SK-MEL-5 (cell line): ENCODE data around the gene SCGB1A1.

RAMPAGE:
- cytosol, long total RNA: no peak
- long total RNA: no peak
- nucleus, long total RNA: no peak
These were observed 13.6 kb upstream of the SYT7 start for GRCh38 chr11:61594360-61594919.

RAMPAGE:
- cytosol, long total RNA: no peak
- long total RNA: no peak
- nucleus, long total RNA: no peak
These were observed 15.0 kb downstream of the DAGLA start for GRCh38 chr11:61694989-61695850.

RAMPAGE:
- cytosol, long total RNA: no peak
- long total RNA: no peak
- nucleus, long total RNA: no peak
These were observed 5.1 kb downstream of the MYRF start for GRCh38 chr11:61757401-61757985.

DNA sequence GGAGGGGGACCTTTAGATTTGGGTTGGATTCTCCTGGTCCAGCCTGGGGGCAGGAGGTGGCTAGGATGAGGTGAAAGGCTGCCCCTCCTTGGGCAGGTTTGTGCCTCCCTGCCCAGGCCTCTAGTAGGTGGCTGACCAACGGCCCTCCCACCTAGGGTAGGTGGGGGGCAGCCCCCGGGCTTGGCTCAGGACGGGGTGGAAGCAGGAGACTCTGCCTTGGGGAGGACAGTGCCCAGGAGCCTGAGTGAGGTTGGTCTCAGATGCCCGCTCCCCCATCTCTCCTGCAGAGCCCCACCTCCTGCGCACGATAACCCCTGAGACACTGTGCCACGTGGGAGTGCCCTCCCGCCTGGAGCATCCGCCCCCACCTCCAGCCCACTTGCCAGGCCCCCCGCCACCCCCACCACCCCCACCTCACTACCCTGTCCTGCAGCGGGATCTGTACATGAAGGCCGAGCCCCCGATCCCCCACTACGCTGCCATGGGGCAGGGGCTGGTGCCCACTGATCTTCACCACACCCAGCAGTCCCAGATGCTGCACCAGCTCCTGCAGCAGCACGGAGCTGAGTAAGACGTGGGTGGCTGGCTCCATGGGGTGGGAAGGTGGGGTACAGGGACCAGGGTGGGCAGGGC is 17.6 kb downstream of the MYRF start:
RAMPAGE:
- cytosol, long total RNA: no peak
- long total RNA: no peak
- nucleus, long total RNA: no peak

DNA sequence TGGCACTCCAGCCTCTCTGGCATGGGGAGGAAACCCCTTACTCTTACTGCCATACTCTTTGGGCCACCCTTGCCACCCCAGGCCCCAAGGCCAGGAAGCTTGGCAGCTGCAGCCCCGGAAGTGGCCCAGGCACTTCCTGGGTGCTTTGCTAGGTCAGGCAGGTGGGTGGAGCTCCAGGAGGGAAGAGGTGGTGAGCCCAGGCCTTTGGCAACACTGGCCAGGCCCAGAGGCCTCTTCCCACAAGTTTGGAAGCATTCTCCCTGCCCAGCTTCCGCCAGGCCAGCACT is 19.8 kb downstream of the TMEM258 start:
RAMPAGE:
- cytosol, long total RNA: no peak
- long total RNA: no peak
- nucleus, long total RNA: no peak

GRCh38 chr11:61775709-61776293 is 16.6 kb downstream of the TMEM258 start:
RAMPAGE:
- cytosol, long total RNA: no peak
- long total RNA: no peak
- nucleus, long total RNA: no peak

GRCh38 chr11:61811943-61813455 is 4.3 kb downstream of the FADS1 start:
RAMPAGE:
- cytosol, long total RNA: no peak
- long total RNA: no peak
- nucleus, long total RNA: no peak

DNA sequence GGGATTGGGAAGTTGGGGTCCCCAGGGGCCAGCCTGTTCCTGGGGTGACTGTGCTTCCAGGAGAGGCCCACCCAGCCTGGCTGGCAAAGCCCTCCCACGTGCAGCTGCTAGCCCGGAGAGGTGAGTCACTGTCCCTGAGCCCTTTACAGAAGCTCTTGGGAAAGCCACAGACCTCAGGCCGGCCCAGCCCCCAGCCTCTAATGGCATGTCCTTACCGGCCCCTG is 868 bp downstream of the FADS3 start:
RAMPAGE:
- cytosol, long total RNA: no peak
- long total RNA: no peak
- nucleus, long total RNA: no peak

GRCh38 chr11:61898881-61899725 is 7.8 kb upstream of the FADS3 start:
RAMPAGE:
- cytosol, long total RNA: no peak
- long total RNA: no peak
- nucleus, long total RNA: no peak

RAMPAGE:
- cytosol, long total RNA: no peak
- long total RNA: no peak
- nucleus, long total RNA: no peak
These were observed 6.1 kb upstream of the FTH1 start for GRCh38 chr11:61973302-61974139.

DNA sequence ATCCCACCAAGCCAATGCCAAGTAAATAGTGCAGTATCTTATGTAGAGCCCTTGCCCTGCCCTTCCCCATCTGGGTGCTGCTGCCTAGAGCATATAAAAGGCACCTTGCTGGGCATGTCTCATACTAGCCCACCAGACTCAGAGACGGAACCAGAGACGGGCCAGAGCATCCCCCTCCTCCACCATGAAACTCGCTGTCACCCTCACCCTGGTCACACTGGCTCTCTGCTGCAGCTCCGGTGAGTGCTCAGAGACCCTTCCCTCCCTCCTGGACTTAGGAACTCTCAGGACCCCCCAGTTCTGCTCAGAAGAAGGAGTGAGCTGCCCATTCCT is at the start of gene SCGB1A1:
TSS of gene SCGB1A1 (plus strand) at position 122 of the 333 bp plus-strand sequence.
RAMPAGE:
- cytosol, long total RNA: no peak
- long total RNA: no peak
- nucleus, long total RNA: no peak

DNA sequence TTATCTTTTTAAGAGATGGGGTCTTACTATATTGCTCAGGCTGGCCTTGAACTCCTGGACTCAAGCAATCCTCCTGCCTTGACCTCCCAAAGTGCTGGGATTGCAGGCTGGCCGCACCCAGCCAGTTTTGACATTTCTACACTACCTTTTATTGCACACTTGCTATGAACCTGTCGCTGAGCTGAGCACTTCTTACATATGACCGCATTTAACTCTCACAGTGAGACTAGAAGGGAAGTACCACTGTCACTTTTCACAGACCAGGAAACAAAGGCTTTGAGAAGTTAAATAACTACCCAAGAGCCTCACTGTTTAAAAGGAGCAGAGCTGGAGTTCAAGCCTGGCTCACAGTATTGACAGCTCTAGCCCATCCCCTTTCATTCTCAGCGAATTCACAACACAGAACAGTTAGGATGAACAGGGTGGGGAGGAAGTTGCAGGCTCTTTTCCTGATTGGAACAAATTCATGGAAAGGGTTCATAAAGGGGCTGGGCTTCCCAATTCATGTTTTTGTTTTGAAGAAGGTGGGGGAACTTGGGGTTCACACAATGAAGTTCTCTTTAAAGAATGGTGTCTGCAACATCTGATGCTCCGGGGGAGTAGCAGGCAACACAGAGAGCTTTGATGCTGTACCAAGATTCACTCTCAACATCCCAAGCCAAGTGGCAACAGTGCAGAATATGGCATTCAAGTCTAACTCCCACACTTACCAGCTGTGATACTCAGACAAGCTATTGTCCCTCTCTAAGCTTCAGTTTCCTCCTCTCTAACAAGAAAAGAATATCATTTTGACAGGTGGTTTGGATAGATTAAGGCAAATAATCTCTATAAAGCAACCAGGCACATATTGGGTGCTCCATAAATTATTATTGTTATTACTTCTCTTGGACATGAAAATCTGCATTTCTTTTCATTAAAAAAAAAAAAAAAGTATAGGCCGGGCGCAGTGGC is 17.2 kb downstream of the SCGB1A1 start:
RAMPAGE:
- cytosol, long total RNA: no peak
- long total RNA: no peak
- nucleus, long total RNA: no peak

DNA sequence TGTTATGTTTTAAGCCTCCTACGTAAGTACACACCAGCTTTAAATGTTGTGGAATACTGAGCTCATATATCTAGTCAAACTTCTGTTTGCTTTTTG is 26.3 kb downstream of the SCGB1A1 start:
RAMPAGE:
- cytosol, long total RNA: no peak
- long total RNA: no peak
- nucleus, long total RNA: no peak

GRCh38 chr11:62463138-62463540 is 44.3 kb downstream of the SCGB1A1 start:
RAMPAGE:
- cytosol, long total RNA: no peak
- long total RNA: no peak
- nucleus, long total RNA: no peak

GRCh38 chr11:62500113-62500965 is 46.3 kb downstream of the AHNAK start:
RAMPAGE:
- cytosol, long total RNA: no peak
- long total RNA: no peak
- nucleus, long total RNA: no peak

DNA sequence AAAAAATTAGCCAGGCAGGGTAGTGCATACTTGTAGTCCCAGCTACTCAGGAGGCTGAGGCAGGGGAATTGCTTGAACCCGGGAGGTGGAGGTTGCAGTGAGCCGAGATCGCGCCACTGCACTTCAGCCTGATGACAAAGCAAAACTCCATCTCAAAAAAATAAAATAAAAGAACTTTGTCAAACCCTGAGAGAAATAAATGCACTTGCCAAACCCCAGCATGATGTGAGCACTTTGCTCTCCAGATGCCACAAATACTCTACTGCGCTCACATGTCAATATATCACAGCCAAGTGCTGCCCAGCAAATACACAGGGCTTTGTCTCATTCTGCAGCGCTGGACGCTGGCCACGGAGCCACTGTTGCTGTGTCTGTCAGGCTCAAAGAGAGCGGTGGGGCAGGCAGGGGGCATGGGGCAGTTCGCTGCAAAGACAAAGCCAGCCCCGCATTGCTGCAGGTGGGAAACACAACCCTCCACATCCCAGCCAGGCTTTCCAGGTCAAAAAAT is 45.1 kb downstream of the AHNAK start:
RAMPAGE:
- cytosol, long total RNA: no peak
- long total RNA: no peak
- nucleus, long total RNA: no peak

DNA sequence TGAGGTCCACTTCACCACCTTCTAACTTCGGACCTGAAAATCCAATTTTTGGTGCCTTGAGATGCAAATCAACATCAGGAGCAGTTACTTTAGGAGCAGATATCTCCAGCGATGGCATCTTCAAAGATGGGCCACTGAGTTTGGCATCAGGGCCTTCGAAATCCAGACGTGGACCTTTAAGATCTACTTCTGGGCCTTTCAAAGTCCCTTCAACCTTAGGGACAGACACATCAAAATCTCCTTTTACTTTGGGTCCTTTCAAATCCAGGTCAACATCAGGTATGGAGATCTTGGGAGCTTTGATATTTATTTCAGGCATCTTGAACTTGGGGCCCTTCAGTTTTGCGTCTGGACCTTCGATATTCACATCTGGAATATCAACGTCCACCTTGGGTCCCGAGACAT is 27.0 kb downstream of the AHNAK start:
RAMPAGE:
- cytosol, long total RNA: no peak
- long total RNA: no peak
- nucleus, long total RNA: no peak

RAMPAGE:
- cytosol, long total RNA: no peak
- long total RNA: no peak
- nucleus, long total RNA: no peak
These were observed 1.8 kb upstream of the EEF1G start for GRCh38 chr11:62575472-62575958.

RAMPAGE:
- cytosol, long total RNA: no peak
- long total RNA: no peak
- nucleus, long total RNA: no peak
These were observed 537 bp downstream of the EML3 start for GRCh38 chr11:62612064-62612411.

GRCh38 chr11:62801652-62802330 is 3.4 kb downstream of the NXF1 start:
RAMPAGE:
- cytosol, long total RNA: no peak
- long total RNA: no peak
- nucleus, long total RNA: no peak